Smooth muscle cell (in vitro differentiated cells): ENCODE data around the gene PPARA.

- RAMPAGE, long total RNA = no peak
These were observed 36.0 kb downstream of the ATXN10 start for GRCh38 chr22:45707509-45708238.

DNA sequence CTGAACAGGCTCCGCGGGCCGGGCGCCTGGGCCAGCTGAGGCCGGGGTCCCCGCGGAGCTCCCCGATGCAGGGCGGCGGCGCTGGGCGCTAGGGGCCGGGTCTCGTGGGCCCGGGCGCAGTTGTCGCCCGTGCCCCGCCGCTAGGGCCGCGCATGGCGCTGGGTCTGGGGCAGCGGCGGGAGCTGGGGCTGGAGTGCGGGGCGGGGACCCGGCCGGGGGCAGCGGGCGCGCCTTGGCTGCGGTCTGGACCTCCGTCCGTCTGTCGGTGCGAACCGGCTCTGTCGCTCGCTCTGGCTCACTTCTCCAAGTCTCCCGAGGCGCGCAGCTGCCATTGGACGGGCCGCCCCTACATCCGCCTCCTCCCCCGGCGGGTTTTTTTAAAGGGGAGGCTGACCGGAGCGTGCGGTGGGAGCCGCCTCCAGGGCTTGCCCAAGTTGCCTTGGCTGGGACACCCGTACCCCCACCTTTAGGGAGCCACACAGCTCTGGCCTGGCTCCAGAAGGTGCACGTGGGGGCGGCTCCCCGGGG, 4.6 kb downstream of the WNT7B start:
- RAMPAGE, long total RNA = no peak

- RAMPAGE, long total RNA = no peak
These were observed 18.2 kb upstream of the WNT7B start for GRCh38 chr22:45995161-45995507.

GRCh38 chr22:46006138-46006382, 29.1 kb upstream of the WNT7B start:
- RAMPAGE, long total RNA = no peak

DNA sequence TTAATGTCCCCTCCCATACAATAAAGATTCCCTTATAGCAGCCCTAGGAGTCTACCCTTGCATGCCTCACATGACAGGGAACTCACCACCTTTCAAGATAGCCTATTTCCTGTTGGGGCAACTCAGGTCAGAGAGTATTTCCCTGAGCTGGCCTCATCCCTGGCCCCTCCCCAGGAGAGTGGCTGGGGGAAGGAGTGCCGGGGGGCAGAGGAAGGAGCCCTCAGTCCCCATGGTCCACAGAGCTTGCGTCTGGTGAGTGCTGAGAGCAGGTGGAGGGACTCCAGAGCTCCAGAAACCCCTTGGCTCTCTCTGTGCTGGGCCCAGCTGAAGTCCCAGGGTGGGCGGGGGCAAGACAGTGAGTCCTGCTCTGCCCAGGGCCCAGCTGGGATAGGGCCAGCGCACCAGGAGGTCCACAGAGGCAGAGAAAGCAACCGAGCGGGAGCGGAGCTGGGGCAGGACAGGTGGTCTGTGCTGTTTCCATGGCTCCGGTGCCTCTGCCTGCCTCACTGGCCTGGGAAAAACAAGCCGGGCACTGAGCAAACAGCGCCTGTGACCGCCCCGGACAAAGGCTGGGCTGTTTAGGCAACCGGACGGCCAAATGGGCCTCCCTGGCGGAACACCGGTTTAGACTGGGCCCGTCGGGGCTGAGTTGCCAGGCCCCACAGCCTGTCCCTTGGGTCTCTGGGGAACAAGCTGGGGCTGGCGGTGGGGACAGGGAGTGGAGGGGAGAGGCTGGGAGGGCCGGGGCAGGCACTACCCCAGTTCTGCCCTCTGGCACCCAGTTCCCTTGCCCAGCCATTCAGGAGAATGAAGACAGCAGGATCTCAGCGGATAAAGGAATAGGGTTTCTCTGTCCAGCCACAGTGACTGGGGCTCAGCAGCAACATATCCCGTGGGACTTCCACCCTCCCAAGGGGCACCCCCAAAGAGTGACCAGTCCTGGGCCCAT, 34.1 kb upstream of the WNT7B start:
- RAMPAGE, long total RNA = no peak

DNA sequence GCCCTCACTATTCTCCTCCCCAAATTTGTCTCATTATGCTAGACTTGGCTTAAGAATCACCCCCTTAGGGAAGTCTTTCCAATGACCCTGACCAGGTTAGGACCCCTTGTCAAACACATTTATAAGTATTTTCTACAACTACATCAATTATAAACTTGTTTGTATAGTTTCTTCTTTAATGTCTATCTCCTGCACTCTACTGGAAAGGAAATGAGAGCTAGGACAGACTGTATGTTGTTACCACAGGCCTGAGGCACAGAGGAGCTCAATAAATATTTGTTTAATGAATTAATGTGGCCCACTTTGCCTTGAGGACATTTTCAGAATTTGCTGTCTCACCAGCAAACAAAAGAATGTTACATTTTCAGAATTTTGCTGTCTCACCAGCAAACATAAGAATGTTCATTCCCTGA, 41.8 kb upstream of the WNT7B start:
- RAMPAGE, long total RNA = no peak

DNA sequence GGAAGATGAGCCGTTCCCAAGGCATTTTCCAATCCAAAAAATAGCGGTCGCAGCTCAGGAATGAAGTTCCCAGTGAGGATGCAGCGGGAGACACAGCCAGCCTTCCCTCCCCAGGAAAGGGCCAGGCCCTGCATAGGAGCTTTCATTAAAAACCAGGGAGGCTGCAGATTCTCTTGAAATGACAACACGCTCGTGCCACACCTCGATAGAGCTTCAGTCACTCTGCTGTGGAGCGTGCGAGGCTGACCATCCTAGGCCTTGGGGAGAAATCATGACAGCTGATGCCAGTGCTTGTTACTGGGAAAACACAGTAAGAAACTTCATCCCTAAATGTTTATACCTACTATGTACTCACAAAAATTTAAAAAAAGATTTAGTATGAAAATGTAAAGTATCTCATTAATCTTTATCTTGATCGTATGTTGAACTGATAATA, 65.9 kb upstream of the WNT7B start:
- RAMPAGE, long total RNA = no peak

GRCh38 chr22:46052556-46053209, 75.7 kb upstream of the WNT7B start:
- RAMPAGE, long total RNA = no peak

DNA sequence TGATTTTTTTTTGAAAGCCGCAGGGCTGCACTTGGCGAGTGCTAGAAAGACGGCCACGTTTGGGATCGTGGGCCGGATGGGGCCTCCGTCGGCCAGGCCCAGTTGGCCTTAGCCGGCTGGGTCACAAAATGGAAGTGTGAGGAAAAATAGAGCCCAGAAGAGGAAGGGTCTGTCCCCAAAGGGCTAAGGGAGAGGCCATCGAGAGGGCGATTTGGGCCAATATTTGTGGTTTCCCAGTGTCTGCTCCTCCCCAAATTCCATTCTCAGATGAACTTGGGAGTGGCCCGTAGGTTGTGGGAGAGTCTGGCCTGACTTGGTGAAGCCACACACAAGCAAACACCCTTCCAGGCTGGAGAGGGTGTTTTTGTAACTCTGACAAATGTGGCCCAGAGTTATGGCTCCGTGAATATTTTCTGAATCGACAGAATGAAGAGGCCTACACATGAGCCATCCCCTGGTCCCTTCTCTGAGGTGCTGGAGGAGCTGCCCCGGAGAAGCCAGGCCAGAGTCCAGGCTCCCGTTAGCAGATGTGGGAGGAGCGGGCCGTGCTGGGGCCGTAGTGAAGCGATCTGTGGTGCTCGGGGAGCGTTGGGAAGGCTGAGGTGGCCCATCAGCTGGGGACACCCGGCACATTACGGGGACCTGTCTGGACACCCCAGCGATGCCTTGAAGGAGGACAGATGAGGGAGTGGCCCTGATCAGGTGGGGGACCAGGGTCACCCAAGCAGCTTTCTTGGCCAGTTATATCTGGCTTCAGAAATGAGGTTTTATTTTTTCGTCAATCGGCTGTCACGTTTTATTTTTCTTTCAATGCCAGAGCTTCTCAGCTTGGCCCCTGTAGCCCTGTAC, 73.5 kb upstream of the PPARA start:
- RAMPAGE, long total RNA = no peak

DNA sequence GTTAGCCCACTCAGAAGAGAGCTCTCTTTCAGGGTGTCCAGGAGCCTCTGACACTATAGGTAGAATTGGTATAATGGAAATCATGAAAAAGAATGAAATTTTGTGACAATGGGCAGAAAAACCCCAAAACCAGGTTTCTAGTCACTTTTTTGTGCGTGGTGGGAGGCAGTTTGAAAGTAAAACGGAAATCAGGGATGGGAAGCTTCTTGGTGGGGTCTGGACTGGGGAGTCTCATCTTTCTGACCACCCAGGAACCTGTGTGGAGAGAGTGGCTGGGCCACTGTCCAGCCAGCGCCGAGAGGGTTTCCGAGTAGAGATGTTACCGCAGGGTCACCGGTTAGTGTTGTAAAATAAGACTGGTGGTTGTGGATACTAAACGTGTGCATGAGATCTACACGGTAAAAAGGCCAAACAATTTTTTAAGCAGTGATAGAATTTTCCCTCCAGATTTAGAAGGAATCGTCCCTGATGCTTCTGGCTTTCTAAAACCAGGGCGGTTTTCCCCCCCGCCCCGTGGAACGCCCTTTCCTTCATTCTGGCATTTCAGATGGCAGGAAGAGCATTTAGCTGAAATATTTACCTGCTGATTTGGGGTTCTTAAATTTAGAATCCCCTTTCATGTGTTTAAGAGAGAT, 72.7 kb upstream of the PPARA start:
- RAMPAGE, long total RNA = no peak

DNA sequence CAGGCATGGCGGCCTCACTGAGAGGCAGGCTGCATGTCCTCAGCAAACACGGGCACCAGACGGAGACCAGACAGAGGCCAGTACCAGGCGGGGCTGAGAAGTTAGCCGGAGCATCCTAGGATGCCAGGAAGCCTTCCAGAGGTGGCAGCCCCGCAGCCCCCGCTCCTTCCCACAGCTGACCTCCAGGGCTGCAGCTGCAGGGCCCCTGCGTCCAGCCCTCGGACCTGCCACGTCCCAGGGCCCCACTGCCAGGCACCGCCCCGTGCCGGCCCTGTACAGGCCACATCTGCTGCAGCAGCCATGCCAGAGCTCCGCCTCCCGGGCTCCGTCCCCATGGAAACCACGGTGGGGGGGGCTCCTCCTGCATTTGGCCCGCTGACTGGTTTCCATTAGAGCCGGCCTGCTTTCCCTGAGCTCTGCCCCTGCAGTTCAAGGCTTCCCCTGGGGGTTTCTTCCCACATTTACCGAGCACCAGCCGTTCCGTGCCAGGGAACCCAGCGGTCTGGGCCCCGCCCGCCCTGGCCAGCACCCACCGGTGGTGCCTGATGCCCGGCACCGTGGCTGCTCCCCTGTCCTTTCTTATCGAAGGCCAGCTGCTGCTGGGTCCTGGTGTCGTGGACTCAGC, 62.4 kb upstream of the PPARA start:
- RAMPAGE, long total RNA = no peak

GRCh38 chr22:46090411-46090764, 59.9 kb upstream of the PPARA start:
- RAMPAGE, long total RNA = no peak

DNA sequence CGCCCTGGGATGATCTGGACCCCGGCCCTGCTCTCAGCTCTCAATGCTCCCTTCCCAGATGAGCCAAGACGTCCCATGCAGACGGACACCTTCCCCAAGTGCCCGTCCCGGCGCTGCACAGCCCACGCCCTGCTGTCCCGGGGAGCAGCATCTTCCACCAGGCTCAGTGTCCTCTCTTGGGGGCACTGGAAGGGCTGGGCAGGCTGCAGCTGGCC, 24.3 kb upstream of the PPARA start:
- RAMPAGE, long total RNA = no peak

DNA sequence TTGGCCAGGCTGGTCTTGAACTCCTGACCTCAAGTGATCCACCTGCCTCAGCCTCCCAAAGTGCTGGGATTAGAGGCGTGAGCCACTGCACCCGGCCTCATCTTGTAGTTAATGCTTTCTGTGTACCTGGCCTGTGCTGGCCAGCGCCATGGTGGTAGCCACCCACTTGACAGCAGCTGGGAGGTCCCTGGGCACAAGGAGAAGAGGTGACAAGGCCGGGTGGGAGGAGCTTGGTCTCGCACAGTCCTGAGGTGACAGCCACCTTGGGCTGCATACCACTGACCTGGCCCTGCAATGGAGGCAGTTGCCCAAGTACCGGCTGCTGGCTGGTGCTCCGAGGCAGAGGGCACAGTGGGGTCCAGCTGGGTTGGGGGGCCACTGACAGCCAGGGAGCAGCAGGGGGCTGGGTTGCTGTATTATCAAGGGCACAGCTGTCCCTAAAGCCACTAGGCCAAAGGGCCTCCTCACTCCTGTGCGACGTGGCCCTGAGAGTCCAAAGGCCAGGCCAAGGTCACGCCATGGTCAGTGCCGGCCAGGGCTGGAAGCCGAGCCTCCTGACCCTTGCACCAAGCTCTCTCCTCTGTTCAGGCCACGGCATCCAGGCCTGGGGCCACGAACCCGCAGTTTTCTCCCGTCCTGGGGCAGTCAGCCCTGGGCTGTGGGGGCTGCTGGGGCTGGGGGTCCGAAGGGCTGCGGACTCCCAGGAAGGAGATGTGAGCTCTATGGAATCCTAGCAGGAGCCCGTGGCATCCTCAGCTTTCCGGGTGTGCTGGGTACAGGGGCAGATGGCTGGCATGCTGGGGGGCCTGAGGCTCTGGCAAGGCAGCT, 17.6 kb upstream of the PPARA start:
- RAMPAGE, long total RNA = no peak

GRCh38 chr22:46139239-46140451, 10.7 kb upstream of the PPARA start:
- RAMPAGE, long total RNA = no peak

- RAMPAGE, long total RNA = no peak
These were observed at the start of gene PPARA for GRCh38 chr22:46150199-46151208. PPARA (plus strand) TSS chr22:46150526.

GRCh38 chr22:46193731-46194421, 43.5 kb downstream of the PPARA start:
- RAMPAGE, long total RNA = no peak

DNA sequence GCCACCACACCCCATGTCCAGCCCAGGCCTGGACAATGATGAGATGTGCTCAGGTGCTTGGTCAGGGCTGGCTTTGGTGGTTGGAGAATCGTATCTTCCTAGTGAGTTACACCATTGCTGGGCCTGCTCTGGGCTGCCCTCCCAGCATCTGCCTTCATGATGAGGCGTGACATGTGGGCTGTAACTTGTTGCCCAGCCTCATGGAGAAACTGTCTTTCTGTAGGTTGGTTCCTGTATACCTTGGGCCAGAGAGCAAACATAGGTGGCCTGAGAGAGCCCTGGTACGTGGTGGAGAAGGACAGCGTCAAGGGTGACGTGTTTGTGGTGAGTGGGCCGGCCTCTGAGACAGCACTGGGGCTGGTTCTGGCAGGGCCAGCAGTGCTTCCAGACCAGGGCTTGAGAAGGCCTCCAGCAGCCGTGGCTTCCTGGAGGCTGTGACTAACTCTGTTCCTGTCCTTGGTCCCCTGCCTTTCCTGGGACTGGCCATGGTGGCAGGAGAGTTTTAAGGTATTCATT, 18.1 kb downstream of the TRMU start:
- RAMPAGE, long total RNA = no peak

DNA sequence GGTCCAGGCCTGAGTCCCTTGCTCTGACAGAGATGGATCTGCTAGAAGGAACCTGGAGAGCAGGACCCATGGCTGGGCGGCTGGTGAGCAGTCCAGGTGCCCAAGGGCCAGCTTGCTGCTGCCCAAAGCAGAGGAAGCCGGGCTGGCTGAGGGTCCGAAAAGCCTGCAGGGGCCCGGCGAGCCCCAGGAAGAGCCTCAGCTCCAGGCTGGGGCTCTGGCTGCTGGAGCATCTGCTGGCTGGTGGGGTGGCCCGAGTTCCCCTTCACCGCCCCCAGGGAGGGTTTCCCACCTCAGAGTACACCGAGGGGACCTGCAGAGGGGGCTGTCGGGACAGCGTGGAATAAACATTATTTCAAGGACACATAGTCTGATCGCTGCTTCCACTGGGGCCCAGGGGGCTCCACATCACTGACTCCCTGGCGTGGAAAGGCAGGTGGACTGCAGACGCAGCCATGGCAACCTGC, 21.5 kb downstream of the TRMU start:
- RAMPAGE, long total RNA = no peak

- RAMPAGE, long total RNA = no peak
These were observed 10.5 kb upstream of the CELSR1 start for GRCh38 chr22:46547812-46548372.